Vagina (tissue), 1 donor: ENCODE measurements around a stretch of chr1.

GRCh38 chr1:183884523-183885128, 79.7 kb downstream of the RGL1 start:
- PRO-cap: no peak
- RAMPAGE, long total RNA: no peak

- PRO-cap: no peak
- RAMPAGE, long total RNA: no peak
Observed at GRCh38 chr1:183888417-183888787, 83.5 kb downstream of the RGL1 start.

GRCh38 chr1:183894895-183895491, 90.1 kb downstream of the RGL1 start:
- PRO-cap: no peak
- RAMPAGE, long total RNA: start-site peak on the plus strand at chr1:183894958-183895236, 18 reads

- PRO-cap: no peak
- RAMPAGE, long total RNA: no peak
Observed at GRCh38 chr1:184073592-184073857, 22.0 kb downstream of the TSEN15 start.

DNA sequence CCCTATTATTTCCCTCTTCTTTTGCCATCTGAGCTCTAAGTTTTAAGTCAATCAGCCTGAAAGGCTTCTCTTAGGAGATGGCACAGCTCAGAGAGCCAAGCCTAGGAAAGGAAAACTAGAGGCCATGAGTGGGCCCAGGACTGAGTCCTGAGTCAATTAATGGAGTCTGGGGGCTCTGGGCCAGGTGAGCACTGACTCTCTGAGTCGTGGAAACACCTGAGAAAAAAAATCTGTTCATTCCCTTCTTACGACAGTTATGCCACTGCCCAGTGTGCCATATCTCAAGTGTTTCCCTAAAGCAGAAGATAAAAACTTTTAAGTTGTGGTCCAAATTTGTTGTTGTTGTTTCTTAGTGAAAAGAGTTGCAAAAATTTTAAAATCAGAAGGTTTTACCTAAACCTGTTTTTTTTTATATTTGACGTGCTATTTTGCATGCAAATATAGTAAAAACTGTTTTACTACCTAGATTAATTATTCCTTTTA, 157.4 kb downstream of the TSEN15 start:
- PRO-cap: unidirectional peak, minus-strand start at position 230 of the sequence
- RAMPAGE, long total RNA: no peak

GRCh38 chr1:184387853-184388879, 1.3 kb downstream of the C1orf21 start:
- PRO-cap: bidirectional peak, plus-strand start at chr1:184387989, minus-strand start at chr1:184387965; bidirectional peak, plus-strand start at chr1:184388041, minus-strand start at chr1:184388078; bidirectional peak, plus-strand start at chr1:184388564, minus-strand start at chr1:184388550
- RAMPAGE, long total RNA: no peak

GRCh38 chr1:184437272-184437851, 50.5 kb downstream of the C1orf21 start:
- PRO-cap: no peak
- RAMPAGE, long total RNA: no peak

DNA sequence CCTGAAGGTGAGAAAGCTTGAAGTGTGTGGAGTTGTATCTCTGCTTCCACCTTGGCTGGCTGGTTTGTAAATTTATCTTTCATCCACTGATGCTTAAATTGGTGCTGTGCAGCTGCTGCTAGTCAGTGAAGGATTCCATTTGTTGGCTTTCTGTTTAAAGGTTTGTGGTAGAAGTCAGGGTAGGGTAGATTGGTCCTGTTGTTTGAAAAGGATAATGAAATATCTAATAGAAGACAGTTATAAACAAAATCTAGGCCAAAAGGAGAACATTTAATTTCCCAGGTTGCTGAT, 105.7 kb downstream of the C1orf21 start:
- PRO-cap: no peak
- RAMPAGE, long total RNA: no peak

- PRO-cap: no peak
- RAMPAGE, long total RNA: no peak
Observed at GRCh38 chr1:184574495-184575205, 180.0 kb downstream of the EDEM3 start.

- PRO-cap: unidirectional peak, plus-strand start at chr1:184882769
- RAMPAGE, long total RNA: no peak
Observed at GRCh38 chr1:184882560-184883013, 91.7 kb downstream of the NIBAN1 start.

GRCh38 chr1:184890298-184891176, 83.8 kb downstream of the NIBAN1 start:
- PRO-cap: no peak
- RAMPAGE, long total RNA: no peak

DNA sequence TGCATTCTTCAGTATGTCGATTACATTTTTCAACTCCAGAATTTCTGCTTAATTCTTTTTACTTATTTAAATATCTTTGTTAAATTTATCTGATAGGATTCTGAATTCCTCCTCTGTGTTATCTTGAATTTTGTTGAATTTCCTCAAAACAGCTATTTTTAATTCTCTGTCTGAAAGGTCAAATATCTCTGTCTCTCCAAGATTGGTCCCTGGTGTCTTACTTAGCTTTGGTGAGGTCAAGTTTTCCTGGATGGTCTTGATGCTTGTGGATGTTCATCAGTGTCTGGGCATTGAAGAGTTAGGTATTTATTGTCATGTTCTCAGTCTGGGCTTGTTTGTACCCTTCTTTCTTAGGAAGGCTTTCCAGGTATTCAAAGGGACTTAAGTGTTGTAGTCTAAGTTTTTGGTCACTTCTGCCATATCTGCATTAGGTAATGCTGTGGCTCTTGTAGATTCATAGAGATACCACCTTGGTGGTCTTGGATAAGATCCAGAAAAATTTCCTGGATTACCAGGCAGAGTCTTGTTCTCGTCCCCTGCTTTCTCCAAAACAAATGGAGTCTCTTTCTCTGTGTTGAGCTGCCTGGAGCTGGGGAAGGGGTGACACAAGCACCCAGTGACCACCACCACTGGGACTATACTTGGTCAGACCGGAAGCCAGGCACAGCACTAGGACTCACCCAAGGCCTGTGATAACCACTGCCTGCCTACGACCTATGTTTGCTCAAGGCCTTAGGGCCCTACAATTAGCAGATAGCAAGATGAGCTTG, 47.2 kb downstream of the NIBAN1 start:
- PRO-cap: no peak
- RAMPAGE, long total RNA: no peak

GRCh38 chr1:185139174-185139787, 17.5 kb downstream of the TRMT1L start:
- PRO-cap: no peak
- RAMPAGE, long total RNA: start-site peak on the minus strand at chr1:185139381-185139684, 30 reads

DNA sequence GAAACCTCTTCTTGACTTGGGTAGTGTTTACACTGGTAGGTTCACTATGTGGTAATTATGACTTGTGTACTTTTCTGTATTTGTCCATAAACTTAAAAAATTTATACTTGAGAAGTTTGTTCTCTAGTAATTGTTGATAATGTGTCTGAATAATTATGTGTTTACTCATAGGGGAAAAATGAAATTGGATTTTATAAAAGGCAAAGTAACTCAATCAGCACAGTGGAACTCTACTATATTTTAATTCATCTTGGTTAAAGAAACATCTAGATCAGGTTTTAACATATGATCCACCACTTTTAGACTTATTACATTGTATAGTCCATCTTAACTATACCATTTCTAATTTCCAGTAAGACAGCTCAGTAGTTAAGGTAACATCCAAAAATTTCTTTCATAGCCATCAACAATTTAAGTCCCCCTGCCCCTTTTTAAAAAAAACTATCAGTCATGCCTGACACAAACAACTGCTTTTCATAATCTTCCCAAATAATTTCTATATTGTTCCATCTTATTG, 12.2 kb downstream of the IVNS1ABP start:
- PRO-cap: no peak
- RAMPAGE, long total RNA: no peak

- PRO-cap: no peak
- RAMPAGE, long total RNA: no peak
Observed at GRCh38 chr1:185373582-185374178, 56.6 kb upstream of the IVNS1ABP start.

- PRO-cap: no peak
- RAMPAGE, long total RNA: no peak
Observed at GRCh38 chr1:186344164-186344864, 30.7 kb downstream of the TPR start.

GRCh38 chr1:186360731-186361108, 14.3 kb downstream of the TPR start:
- PRO-cap: no peak
- RAMPAGE, long total RNA: no peak

- PRO-cap: no peak
- RAMPAGE, long total RNA: no peak
Observed at GRCh38 chr1:187104738-187105103, 276.0 kb downstream of the PLA2G4A start.

DNA sequence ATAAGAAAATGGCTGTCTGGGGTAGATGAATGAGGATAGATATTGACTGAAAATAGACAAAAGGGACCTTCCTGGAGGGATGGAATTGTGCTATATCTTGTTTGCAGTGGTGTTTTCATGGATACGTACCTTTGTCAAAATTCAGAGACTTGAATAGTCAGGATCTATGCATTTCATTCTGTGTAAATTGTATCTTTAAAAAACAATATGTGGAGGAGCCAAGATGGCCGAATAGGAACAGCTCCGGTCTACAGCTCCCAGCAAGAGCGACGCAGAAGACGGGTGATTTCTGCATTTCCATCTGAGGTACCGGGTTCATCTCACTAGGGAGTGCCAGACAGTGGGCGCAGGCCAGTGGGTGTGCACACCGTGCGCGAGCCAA, 75.2 kb upstream of the RGS1 start:
- PRO-cap: no peak
- RAMPAGE, long total RNA: no peak

- PRO-cap: unidirectional peak, plus-strand start at chr1:192943343
- RAMPAGE, long total RNA: no peak
Observed at GRCh38 chr1:192943178-192943512, 116.0 kb downstream of the UCHL5 start.